Foreskin fibroblast (primary cell): ENCODE data around the genes NEUROD6, ITPRID1 and TBX20.

DNA sequence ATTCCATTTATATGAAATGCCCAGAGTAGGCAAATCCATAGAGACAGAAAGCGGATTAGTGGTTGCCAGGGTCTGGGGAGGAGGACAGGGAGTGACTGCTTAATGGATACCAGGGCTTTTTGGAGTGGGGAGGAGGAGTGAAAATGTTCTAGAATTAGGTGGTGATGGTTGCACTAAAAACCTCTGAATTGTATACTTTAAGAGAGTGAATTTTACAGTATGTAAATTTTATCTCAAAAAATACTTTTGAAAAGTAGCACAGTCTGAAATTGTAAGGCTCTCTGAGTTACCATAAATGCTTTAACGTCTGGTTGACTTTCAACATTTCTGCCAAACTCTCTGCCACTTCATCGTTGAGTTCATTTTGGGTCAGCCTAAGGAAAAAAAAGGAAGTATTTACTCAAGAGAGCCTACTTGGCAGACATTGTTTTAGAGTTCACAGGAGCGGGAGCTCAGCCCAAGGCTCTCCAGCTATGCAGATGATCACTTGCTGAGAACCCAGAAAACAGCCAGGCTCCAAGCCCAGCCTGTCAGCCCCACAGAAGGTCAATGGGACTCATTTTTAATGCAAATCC, 45.7 kb downstream of the NOD1 start:
- RRBS, result no CpG with 5 or more reads among the region's 4 CpGs

DNA sequence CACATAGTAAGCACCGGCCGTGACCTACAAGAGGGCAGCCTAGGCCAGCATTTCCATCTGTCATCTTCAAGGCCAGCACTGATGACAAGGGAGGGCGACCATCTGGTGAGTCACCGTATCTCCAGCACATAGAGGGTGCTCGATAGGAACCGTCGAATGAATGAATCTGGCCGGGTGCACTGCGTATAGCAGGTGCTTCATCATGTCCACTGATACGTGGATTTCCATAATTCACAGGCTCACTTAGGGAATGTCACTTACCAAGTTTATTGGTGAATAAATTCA, 8.4 kb downstream of the NOD1 start:
- RRBS, result no CpG with 5 or more reads among the region's 10 CpGs

DNA sequence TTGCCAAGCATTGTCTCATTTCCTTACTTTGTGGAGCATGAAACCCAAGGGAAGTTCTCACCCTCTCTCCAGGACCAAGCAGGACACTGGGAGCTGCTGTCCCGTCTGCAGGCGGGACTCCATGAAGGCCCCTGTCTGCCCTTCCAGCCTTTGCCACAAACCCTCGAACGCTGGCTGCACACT, 654 bp downstream of the NOD1 start:
- RRBS, result no CpG with 5 or more reads among the region's 4 CpGs

DNA sequence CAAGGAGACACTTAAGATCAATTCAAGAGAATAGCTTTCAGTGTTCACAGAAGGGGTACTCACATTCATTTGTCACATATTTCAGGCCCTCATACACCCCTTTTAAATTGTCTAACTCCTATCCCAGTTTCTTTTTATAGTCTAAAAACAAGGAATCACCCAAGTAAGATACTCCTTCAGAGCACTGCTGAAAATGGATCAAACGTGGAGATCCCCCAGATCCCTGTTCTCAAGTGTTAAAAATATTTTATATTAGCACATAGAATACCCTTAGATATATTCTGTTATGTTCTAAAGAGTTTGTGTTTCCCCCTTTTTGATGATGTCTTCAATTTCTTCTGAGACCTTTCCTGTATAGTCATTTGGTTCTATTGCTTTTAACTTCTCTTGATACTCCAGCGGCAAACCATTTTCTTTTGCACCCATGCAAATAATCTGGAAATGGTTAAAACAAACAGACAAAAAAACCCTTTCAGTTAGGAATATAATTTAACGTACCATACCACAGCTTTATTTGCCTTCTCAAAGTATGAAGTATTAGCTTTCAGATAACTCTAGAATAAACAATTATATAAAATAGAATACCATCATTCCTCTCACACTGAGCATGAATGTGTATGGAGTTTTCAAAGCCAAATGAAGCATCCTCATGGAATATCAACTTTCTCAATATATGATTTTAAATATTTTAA, 7.7 kb downstream of the GGCT start:
- RRBS, result no CpG with 5 or more reads among the region's 3 CpGs

GRCh38 chr7:30550911-30551704, 43.6 kb upstream of the GARS1 start:
- RRBS, result no CpG with 5 or more reads among the region's 7 CpGs

DNA sequence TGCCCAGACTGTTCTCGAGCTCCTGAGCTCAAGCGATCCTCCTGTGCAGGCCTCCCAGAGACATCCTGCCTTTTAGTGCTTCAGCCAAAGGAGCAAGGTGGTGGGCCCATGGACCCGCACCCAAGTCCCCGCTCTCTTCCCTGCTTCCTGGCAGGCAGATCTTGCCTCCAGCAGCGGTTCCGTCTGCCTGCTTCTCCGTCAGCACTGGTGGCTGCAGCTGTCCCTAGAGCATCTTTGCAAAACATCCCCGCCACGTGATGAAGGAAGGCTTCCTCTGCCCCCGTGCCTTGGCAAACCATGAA, 13.4 kb upstream of the AQP1 start:
- RRBS, result no CpG with 5 or more reads among the region's 10 CpGs

DNA sequence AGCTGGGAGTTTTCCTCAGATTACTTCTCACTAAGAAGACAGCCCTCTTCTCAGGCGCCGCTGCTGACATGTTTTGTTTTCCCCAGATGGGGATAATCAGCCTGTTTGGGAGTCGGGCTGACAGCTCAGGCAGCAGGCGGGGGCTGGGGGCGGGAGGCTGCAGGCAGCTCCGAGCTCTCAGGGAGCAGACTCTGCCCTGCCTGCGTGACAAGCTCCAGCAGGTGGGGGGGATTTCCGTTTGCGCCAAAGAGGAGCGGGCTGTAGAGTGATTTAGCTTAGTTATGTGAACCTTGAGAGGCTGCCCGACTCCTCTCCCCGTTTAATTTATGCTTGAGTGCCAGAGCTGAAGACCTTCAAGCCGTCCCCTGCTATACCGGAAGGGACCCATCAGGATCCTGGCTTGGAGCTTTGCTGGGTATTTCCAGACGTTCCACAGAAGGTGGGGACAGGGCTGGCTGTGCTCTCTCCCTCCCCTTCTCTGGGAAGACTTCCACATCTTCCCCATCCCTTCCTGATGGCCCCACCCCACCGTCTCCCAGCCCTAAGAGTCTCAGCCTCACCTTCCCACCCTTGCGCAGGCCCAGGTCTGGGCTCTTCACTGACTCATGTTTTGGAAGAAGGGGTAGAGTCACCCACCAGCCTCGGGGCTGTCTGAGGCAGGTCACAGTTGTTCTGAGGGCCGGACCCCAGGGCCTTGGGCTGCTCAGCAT, 24.8 kb upstream of the ADCYAP1R1 start:
- RRBS, result no CpG with 5 or more reads among the region's 19 CpGs

GRCh38 chr7:31340513-31340896, at the start of gene NEUROD6:
TSS of gene NEUROD6 (minus strand) at chr7:31340726.
- RRBS, result no CpG with 5 or more reads among the region's 3 CpGs

- RRBS, result no CpG with 5 or more reads among the region's 1 CpG
Measured at GRCh38 chr7:31514018-31514321, at the start of gene ITPRID1. TSS of gene ITPRID1 (plus strand) at chr7:31514090.

DNA sequence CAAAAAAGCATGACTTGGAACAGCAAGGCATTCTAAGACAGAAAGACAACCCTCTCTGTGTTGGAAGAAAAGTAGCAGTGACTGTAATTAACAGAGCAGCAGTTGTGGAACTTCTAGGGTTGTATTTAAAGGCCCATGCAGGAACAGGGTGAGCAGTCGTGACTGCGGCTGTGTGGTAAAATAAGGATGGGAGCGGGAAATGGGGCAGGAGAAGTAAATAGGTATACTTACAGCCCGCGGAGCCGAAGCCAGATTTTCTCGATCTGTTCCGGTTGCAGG, 206 bp downstream of the PDE1C start:
- RRBS, result no CpG with 5 or more reads among the region's 8 CpGs

- RRBS, result no CpG with 5 or more reads among the region's 4 CpGs
Measured at GRCh38 chr7:32887807-32888568, 3.6 kb downstream of the KBTBD2 start.

DNA sequence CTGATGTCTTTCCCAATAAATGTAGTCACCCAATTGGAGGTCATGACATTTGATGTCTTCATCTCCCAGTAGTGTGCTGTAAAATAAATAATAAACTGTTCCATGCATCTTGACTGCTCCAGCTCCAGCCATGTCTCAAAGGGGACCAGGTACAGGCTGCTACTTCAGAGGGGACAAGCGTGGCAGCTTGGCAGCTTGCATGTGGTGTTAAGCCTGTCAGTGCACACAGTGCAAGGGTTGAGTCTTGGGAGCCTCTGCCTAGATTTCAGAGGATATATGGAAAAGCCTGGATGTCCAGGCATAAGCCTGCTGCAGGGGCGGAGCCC, 7.5 kb upstream of the NT5C3A start:
- RRBS, result no CpG with 5 or more reads among the region's 2 CpGs

GRCh38 chr7:33761339-33762004, 143.9 kb upstream of the BMPER start:
- RRBS, result no CpG with 5 or more reads among the region's 7 CpGs

DNA sequence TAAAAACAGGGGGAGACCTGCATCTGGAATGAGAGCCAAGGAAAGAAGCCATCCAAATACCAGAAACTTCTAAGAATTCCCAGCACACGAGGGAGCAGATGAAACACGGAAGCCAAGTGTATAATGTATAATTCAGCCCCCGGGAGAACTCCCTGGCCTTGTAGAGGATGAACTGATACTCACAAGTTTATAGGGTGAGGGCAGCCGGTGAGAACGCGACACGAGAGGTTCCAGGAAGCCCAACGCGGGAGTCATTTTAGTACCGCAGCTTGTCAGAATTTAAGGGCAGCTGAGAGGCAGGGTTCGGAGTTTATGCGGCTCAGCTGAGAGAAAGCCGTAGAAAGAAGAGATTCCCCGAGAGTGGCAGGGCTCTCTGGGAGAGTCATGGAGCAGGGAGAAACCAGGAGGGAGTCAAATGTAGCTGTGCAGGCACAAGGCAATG, 164.0 kb downstream of the NPSR1 start:
- RRBS, result 33% methylated on average over 1 of the region's 14 CpGs

DNA sequence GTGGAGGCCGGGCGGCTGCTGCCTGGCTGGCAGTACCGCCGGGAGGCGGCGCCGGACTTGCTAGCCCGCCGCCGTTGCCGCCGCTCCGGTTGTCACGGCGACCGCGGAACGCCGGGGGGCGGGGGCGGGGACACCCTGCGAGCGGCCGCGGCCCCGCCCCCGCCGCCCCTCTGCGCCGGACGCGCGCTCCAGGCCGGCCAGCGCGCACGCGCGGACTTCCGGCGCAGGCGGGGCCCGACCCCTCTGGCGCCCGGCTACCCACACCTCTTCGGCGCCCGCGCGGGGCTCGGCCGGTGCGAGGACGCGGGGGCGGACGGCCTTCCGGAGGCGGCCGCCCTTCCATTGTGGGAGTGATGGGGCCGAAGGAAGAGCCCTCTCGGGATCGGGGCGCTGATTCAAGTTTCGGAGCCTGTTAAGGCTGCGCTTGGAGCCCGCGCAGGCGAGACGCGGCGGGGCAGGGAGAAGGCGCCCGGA, 306 bp upstream of the DPY19L1 start:
- RRBS, result 2% methylated on average over 20 of the region's 74 CpGs

- RRBS, result no CpG with 5 or more reads among the region's 3 CpGs
Measured at GRCh38 chr7:35244516-35244986, 9.3 kb downstream of the TBX20 start.

- RRBS, result 2% methylated on average over 41 of the region's 87 CpGs
Measured at GRCh38 chr7:35253483-35254408, at the start of gene TBX20. TSS of gene TBX20 (minus strand) at chr7:35254100.

DNA sequence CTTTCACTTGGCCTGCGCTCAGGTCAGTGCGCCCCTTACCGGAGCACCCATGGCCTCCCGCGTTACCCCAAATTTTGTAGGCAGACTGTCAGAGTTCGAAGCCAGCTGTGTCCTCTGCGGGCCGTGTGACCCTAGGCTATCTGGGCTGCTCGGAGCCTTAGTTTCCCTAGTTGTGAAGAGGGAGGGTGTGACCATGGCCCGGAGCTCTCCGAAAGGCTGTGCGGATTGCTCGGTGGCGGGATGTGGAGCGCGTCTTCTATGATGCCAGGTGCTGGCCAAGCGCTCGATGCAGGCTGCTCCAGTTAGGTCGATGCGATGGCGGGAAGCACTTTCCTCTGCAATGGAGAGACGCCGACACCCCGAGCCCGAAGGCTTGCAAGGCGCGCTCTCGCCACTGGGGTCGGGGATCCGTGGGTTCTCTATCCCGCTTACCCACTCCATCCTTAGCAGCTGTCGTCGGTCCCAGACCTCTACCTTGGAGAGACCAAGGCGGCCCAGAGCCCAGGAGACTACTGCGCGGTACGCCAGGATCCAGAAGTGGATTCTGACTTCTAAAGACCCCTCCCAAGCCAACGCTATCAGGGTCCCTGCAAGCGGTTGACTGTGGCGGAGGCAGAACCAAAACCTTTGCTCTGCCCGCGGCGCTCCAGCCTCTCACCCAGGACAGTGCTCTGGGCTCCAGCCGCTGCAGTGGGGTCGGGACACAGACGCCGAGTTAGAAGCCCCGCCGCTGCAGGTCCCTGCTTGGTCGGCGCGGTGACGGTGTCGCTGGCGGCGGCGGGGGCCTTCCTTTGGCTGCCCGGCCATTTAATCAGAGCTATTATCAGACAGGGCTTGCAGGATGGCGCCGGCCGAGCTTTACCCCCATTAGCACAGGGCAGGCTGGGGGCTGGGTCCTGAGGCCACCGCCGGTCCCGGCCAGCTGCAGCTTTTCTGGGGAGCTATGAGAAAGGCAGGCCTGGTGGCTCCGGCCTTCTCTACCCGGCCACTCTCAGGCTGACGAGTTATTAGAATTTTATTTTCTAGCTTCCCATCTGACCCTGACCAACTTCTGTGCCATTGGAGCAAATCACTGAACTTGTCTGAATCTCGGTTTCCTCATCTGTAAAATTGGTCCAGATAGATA, 7.8 kb upstream of the TBX20 start:
- RRBS, result 32% methylated on average over 6 of the region's 68 CpGs

- RRBS, result no CpG with 5 or more reads among the region's 9 CpGs
Measured at GRCh38 chr7:35374992-35375238, 121.0 kb upstream of the TBX20 start.

GRCh38 chr7:35624710-35625232, 70.2 kb downstream of the HERPUD2 start:
- RRBS, result no CpG with 5 or more reads among the region's 5 CpGs